Metastatic Liver Carcinoma in the Lung (tissue), 2 donors: ENCODE data around the gene TBC1D10B.

GRCh38 chr16:29805078-29805600 is 1.2 kb upstream of the MAZ start:
- PRO-cap, 2 experiments, result peak in 2 of 2 experiments; most common minus-strand start chr16:29805496 (in 2)

GRCh38 chr16:29809848-29809959 is 2.3 kb upstream of the PRRT2 start:
- PRO-cap, 2 experiments, result no peak in any of the 2 experiments

GRCh38 chr16:29849233-29850063 is 13.6 kb downstream of the CDIPT start:
- PRO-cap, 2 experiments, result no peak in any of the 2 experiments

- PRO-cap, 2 experiments, result no peak in any of the 2 experiments
Measured at GRCh38 chr16:29877001-29877244, 13.9 kb upstream of the CDIPT start.

DNA sequence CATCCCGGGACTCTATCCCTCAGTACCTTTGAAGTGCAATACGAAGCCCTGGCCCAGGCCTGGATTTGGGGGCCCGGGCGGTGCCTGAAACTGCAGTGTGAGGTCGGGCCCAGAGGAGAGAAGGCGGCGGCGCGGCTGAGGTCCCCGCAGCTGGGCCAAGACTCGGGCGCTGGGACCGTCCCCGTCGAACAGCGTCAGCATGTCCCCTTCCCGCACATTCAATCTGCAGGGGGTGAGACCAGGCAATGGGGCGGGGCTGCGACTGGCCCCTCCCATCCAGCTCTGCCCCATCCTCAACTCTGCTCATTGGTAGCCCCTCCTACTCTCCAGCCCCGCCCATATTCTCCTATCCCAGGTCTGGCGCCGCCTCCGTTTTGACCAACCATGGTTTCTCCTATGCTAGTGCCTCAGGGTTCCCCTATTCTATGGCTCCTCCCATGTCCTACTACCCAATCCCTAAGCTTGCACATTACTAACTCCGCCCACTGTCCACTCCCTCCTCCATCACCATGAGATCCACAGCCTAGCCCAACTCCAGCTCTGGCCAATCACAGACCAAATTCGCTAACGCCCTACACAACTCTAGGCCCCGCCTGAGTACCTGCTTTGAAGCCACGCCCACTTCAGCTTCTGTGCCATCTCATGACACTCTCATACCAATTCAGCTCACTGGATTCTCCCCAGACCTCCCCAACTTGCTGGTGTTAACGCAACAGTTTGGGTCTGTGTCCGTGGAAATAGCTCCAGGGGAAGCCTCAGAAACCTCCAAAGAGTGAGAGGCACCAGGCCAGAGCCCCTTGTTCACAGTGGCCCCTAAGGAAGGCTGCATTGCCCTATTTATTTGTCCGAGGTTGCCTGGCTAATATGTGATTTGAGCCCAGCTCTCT is 14.5 kb upstream of the CDIPT start:
- PRO-cap, 2 experiments, result no peak in any of the 2 experiments

- PRO-cap, 2 experiments, result no peak in any of the 2 experiments
Measured at GRCh38 chr16:29910398-29911481, 10.5 kb downstream of the ASPHD1 start.

DNA sequence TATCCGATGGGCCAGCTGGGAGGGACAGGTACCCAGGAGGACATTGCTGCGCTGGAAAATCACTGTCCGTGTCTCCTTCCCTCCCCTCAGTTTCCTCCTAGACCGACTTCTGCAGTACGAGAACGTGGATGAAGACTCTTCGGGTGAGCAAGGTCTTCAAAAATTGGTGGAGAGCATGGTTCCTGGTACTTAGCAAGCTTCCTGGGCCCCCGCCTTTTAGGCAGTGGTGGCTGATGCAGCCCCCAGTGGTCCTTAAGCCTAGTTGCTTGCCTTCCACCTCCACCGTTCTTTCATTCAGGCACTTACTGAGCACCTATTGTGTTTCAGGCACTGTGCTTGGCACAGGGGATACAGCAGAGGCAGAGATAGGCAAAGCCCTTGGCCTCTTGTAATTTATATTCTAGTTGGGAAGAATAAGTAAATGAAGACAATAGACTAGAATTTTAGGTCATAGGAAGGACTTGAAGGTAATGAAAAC is 716 bp downstream of the INO80E start:
- PRO-cap, 2 experiments, result no peak in any of the 2 experiments

DNA sequence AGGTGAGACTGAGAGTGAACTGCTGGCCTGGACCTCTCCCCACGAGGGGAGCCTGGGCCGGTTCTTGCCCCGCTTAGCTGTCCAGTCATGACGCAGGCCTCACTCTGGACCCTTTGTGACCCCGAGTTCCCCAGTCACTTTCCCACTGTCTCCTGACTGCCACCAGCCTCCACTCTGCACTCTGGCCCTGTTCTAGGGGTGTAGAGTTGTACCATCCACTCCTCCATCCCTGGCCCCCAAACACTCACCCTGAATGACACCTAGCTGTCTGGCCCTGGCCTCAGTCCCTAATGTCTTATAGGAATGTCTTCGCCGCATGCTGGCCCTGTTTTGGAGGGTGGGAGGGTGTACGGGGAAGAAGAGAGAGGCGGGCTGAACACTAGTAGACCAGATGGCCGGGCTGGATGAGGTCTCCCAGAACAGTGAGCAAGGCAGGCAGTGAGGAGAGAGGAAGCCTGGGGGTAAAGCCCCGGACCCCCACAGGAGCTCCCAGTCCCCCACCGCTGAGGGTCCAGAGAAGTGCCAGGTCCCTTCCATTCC is 1.2 kb downstream of the TLCD3B start:
- PRO-cap, 2 experiments, result no peak in any of the 2 experiments

GRCh38 chr16:30063844-30064869 is 1.4 kb upstream of the ALDOA start:
- PRO-cap, 2 experiments, result peak in 2 of 2 experiments; most common plus-strand start chr16:30064184 (in 2); most common minus-strand start chr16:30064026 (in 1)

DNA sequence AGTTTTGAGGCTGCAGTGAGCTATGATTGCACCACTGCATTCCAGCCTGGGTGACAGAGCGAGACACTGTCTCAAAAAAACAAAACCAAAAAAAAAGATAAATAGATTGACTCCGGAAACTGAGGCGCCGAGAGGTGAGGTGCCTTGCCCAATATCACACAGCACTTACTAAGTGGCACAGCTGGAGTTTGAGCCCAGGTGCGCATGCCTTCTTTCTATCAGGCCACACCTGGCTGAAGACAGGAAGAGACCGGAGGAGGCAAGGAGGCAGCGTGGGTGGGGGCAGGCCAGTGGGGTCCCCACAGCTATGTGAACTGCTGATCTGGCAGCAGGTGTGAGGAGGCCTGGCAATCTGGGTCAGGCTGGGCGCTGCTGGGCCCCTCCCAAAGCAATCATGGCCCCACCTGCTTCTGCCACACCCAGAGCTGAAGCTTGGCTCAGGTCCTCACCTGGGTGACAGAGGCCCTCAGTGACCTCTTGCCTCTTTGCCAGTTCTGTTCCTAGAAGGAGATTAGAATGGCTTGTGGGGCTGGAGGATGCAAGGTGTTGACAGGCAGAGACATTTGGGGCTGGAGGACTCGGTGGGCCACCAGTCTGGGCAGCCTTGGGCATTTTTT is 1.9 kb upstream of the GDPD3 start:
- PRO-cap, 2 experiments, result no peak in any of the 2 experiments

DNA sequence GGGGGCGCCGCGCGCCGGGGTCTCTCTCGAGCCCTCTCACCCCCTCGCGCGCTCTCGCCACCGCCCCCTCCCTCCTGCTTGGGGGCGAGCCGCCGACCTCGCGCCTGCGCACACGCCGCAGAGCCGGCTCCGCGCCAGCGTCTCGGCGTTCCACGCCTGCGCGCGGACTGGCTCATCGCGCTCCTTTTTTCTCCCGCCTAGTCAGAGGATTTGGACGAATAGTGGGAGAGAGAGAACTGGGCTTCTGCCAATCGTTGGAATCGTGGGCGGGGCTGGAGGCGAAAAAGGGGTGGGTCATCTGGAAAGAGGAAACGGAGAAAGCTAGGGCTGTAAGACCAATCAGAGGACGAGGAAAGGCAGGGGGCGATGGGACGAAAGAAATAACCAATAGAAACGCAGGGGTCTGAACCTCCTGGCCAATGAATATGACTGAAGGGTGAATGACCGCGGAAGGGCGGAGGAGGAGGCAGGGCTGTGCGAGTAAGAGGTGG is at the start of gene TBC1D10B:
TSS of gene TBC1D10B (minus strand) at position 144 of the 491 bp plus-strand sequence.
- PRO-cap, 2 experiments, result peak in 2 of 2 experiments; most common minus-strand start position 80 of the sequence (in 2)

DNA sequence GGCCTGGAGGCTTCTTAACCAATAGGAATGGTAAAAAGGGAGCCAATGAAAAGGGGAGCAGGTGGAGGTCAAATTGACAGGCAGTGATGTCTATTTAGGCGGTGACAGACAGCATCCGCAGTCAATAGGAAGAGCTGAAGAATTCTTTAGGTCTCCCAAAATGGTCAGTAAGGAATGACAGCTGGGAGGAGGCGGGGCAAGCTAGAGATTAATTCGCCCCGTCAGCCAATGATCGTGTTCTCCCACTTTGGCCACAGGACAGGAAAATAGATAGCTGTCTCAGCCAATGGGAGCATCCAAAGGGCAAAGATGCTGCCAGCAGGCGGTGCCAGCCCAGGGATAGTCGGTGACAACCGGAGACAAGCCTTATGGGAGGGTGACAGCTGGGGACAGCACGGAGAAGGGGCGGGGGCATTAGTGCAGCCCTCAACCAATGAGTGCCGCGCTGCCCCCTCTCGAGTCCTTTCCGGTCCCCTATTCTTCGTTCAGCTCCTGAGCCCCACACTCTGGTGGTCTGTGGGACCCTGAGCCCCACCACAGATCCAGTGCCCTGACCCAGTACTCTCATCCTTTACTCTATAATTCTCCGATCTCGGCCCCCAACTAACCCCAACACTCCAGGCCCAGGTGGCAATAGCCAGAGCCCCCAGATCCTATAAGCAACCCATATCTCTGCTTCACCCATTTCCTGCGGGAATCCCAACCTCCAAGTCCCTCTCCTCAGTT is 711 bp upstream of the TBC1D10B start:
- PRO-cap, 2 experiments, result peak in 2 of 2 experiments; most common plus-strand start position 369 of the sequence (in 2)

GRCh38 chr16:30372805-30373181 is 1.8 kb upstream of the MYL11 start:
- PRO-cap, 2 experiments, result no peak in any of the 2 experiments

DNA sequence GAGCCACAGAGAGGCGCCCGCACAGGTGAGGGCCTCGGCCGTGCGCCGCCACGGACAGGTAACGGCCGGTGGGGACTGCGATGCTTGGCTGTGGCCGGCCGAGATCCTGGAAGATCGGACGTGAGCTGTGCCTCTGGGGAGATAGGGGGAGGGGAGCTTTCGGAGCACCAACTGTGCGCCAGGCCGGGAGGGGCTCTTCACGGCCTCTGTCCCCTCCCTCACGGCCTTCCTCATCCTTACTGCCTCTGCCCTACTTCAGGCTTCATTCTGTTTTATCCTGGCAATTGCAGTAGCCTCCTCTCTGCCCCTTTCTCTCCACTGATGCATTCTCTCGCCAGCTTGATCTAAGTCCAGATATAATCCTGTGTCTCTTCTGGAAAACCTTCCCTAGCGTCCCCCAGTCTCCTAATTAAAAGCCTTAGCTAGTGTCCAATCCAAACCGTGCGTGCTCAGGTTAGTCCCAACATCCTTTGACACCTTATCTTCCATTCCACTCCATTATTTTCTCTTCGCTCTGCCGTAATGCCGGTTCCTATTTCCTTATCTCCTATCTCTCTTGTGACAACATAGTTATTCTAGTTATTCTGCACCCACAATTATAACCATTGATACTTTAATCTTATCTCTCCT is 744 bp downstream of the ZNF48 start:
- PRO-cap, 2 experiments, result peak in 1 of 2 experiments; most common minus-strand start position 92 of the sequence (in 1)

GRCh38 chr16:30499320-30499885 is 26.9 kb downstream of the ITGAL start:
- PRO-cap, 2 experiments, result no peak in any of the 2 experiments

DNA sequence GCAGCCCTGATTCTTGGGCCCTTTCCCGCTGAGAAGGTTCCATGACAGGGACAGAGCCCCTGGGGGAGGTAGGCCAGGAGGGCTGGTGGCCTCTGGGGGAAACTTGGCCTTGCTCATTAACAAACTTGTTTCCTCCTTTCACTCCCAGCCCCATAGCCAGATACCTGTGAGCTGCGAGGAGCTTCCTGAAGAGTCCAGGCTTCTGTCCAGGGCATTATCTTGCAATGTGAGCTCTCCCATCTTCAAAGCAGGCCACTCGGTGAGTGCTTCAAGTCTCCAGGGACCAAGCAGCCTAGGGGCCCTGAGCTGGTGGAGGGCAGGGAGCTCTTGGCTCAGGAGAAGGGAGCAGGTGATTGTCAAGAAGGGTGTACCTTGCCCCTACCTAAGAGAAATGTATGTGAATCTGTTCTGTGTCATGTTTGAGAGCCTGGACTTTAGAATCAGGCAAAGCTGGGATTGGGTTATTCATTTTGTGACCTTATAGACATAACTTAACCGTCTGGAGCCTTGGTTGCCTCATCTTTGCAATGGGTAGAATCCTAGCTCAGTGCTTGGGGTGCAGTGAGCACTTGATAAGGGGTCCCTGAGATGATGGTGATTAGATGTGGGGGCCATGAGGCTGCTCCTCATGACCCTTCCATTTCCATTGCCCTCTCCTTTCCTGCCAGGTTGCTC is 16.0 kb downstream of the ZNF768 start:
- PRO-cap, 2 experiments, result no peak in any of the 2 experiments

DNA sequence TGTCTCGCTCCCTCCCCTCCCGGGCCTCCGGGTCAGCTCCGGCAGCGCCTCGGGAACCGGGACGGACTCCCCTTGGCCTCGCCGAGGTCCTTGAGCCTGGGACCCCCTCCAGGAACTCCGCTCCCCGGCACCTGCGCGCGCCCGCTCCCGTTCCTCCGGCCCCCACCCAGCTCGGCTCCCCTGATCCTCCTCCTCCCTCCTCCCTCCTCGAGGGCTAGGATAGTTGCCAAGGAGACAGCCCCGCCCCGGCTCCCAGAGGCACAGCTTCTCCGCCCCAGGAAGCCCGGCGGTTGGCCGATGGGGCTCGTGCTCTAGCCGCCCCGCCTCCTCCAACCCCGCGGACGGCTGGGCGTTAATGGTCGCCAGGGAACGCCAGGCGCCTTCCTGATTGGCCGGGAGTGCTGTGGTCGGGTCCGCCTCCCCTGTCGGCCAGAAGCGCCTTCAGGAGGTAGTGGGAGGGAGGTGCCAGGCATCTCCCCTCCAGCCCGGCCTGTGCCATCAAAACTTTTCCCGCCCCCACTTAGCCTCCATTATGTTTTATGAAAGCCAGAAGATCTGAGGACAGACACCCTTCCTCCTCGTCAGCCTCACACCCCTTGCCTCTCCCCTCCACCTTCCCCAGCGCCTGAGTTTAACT is 887 bp upstream of the ZNF768 start:
- PRO-cap, 2 experiments, result peak in 2 of 2 experiments; most common plus-strand start position 35 of the sequence (in 2); most common minus-strand start position 216 of the sequence (in 2)

DNA sequence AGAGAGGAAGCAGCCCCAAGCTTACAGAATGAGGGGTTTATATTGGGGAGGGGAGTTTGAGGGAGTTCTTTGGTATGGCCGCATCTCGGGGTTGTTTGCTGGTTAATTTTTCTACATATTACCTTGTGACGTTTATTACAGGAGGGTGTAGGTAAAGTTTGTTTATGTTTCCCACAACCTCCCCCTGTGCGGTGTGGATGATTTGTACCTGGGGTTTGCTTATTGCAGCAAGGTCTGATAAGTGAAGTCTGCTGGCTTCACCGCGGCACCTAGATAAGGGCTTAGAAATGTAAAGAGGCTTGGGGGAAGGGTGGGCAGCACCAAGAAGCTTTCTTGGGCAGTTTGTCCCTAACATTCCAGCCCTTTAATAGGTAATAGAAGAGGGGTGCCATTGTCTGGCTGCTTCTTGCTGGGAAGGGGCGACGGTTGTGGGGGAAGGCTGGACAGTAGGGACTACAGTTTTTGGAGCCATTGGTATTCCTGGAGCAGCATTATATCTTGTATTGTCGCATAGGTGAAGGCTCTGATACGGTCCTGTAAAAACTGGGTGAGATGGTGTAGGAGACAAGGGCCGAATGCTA is 7.3 kb upstream of the ZNF747 start:
- PRO-cap, 2 experiments, result no peak in any of the 2 experiments

DNA sequence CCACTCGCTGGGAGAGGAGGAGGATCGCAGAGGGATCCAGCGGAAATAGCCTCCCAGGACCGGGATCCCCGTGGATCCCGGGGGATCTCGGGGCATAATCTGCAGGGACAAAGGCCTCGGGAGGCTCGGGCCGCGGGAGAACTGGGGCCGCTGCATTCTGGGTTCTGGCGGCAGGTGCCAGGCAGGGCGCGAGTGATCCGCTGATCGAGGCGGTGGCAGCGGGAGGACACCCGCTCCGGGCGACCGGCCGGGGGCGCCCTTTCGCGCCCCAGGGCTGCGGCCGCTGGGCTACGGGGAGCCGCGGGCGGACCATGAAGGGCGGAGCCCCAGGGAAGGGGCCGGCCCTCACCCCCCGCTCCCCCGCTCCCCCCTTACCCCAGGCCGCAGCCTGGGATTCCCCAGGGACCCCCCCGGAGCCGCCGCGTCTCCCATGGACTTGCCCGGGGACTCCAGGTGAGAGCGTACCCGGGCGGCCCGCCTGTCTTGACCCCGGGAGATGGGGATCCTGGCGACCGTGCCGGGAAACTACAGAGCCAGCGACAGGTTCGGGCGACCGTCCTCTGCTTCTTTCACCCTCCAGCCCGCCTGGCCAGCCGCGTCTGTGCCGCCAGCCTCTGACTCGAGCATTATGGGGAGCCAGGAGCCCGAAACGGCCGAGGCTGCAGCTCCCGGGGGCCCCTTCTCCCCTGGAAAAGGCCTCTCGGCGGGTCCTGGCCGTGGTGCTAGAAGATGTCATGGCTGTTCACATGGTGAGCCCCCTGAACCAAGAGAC is 642 bp downstream of the PRR14 start:
- PRO-cap, 2 experiments, result peak in 1 of 2 experiments; most common minus-strand start position 603 of the sequence (in 1)

DNA sequence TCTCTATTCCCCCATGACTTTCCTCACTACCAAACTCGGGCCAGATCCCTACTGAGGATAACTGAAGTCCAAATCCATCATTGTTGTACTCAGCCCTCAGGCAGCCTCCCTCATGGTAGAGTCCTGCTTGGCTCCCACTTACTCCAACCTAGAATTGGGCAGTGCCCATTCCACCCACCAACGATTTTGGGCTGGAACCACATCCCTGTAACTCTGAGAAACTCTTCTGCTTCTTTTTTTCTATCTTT is 1.2 kb downstream of the PRR14 start:
- PRO-cap, 2 experiments, result no peak in any of the 2 experiments